Spleen (tissue), 7 donors: ENCODE results near the genes MFSD9 and UXS1.

- PRO-cap, 4 experiments: peak in 4 of 4 experiments; most common plus-strand start chr2:102736935 (in 4); most common minus-strand start chr2:102736878 (in 4)
- RAMPAGE, long total RNA, 4 experiments: start-site peak on the plus strand in 4 of 4 experiments, at chr2:102736904-102736935 at its widest, 18 to 49 reads per replicate; start-site peak on the minus strand in 2 of 4 experiments, at chr2:102736848-102736859 at its widest, 25 to 28 reads per replicate
Measured at GRCh38 chr2:102736064-102737200, at the start of gene MFSD9. MFSD9 (minus strand) TSS chr2:102736888.

- PRO-cap, 4 experiments: no peak in any of the 4 experiments
- RAMPAGE, long total RNA, 4 experiments: no peak in any of the 4 experiments
Measured at GRCh38 chr2:104851036-104852241, 2.5 kb upstream of the POU3F3 start.

- PRO-cap, 4 experiments: no peak in any of the 4 experiments
- RAMPAGE, long total RNA, 4 experiments: no peak in any of the 4 experiments
Measured at GRCh38 chr2:104862420-104862926, 8.6 kb downstream of the POU3F3 start.

GRCh38 chr2:104872933-104873775 lies 19.2 kb downstream of the POU3F3 start:
- PRO-cap, 4 experiments: no peak in any of the 4 experiments
- RAMPAGE, long total RNA, 4 experiments: no peak in any of the 4 experiments

DNA sequence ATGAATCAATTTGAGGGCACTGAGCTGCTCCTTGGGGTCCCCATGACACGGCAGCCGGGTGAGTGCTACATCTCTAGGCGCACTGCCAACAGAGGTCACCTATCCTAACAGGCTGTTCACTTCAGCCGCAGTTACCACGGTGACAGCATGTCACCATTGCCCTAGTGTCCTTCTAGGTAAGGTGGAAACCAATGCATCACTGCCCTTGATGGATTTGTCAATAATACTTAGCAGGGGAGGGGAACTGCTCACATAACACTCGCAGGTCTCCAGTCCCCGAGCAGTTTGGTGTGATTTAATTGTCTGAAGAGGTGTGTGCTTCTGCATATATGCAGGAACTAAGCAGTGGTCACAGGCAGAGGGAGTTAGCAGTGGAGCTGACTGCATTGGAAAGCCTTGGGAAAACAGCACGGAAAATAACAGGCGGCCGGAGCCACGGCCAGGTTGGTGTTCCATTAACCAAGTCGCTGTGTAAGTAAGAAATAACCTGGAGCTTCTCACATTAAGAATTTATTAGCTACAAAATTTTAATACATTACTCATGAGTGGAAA lies 47.5 kb downstream of the POU3F3 start:
- PRO-cap, 4 experiments: no peak in any of the 4 experiments
- RAMPAGE, long total RNA, 4 experiments: no peak in any of the 4 experiments

DNA sequence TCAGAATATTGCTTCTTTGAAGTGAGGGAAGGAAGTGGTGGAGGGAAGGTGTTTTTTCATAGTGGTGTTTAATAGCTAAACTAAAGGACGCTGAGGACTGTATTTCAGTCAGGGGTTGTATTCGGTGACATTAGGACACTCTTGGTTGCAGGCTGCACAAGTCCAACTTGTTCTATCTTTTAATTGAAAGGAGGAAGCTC lies 69.9 kb downstream of the MRPS9 start:
- PRO-cap, 4 experiments: no peak in any of the 4 experiments
- RAMPAGE, long total RNA, 4 experiments: no peak in any of the 4 experiments

GRCh38 chr2:105184232-105184647 lies 57.3 kb upstream of the GPR45 start:
- PRO-cap, 4 experiments: no peak in any of the 4 experiments
- RAMPAGE, long total RNA, 4 experiments: no peak in any of the 4 experiments

DNA sequence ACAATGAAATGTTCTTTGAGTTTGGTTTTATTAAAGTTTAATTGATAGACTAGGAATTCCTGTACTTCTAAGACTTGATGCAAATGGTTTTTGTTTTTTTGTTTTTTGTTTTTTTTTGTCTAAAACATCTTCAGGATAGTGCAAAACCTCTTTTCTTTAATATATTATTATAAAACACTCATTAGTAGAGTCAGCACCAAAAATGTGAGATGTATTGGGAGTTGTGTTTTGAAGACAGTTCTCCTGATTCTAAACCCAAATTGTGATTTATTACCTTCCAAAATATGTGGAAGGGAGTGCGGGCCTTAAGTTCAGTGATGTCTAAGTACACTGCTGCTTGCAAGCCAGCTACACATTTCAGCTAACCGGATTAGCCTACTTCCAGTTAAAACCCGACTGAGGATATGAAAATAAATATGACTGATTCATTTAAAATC lies 1.1 kb downstream of the FHL2 start:
- PRO-cap, 4 experiments: peak in 1 of 4 experiments; most common plus-strand start position 309 of the sequence (in 1)
- RAMPAGE, long total RNA, 4 experiments: no peak in any of the 4 experiments

GRCh38 chr2:105400007-105400811 lies 1.4 kb upstream of the FHL2 start:
- PRO-cap, 4 experiments: no peak in any of the 4 experiments
- RAMPAGE, long total RNA, 4 experiments: no peak in any of the 4 experiments

GRCh38 chr2:105425270-105426177 lies 26.7 kb upstream of the FHL2 start:
- PRO-cap, 4 experiments: no peak in any of the 4 experiments
- RAMPAGE, long total RNA, 4 experiments: no peak in any of the 4 experiments

DNA sequence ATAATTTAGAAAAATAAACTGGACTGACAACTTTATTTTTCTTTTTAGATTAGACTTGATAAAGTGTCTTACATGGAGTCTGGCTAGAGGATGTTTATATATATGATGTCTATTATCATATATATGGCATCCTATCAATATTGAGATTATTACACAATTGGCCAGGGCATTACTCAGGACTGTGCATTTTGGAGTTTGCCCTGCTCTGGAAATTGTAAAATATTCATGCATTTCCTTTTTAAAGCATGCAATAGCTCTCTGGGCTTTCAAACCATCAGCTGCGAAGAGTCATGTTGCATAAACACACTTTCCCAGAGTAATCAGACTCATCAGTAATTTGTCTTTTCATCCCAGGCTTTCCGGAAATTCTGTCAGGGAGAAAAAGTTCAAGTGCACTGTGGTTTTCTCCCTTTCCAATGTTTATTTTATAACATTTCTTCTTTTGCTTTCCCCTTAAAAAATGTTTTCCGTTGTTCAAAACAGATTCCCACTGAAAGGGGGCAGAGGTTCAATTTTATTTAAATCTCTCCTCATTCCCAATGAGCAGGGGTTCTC lies 38.8 kb upstream of the FHL2 start:
- PRO-cap, 4 experiments: no peak in any of the 4 experiments
- RAMPAGE, long total RNA, 4 experiments: no peak in any of the 4 experiments

DNA sequence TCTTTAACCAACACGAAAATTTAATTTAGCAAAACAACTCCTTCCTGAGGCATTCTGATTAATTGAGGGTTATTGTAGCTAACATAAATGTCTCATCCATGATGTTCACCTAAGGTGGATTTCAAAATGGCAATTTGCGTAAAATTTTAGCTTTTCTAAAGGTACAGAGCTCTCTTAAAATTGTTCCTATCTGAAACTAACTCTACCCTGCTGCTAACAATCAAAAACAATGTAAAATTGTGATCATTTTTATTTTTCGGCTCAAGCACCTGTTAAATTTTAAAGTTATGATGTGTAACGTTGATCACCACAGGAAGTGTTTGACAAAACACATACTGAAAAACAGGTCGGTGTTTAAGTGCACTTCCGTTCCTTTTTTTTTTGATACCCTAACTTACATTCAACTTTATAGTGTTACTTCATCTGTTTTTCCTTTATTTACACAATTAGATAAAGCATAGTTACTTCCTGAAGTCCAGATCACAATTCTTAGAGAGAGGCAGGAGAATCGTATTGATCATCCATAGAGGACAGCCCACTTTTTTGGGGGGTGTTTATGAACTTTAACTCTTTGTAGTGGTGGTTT lies 6.0 kb upstream of the NCK2 start:
- PRO-cap, 4 experiments: no peak in any of the 4 experiments
- RAMPAGE, long total RNA, 4 experiments: no peak in any of the 4 experiments

GRCh38 chr2:105772483-105772922 lies 27.8 kb downstream of the NCK2 start:
- PRO-cap, 4 experiments: no peak in any of the 4 experiments
- RAMPAGE, long total RNA, 4 experiments: no peak in any of the 4 experiments

- PRO-cap, 4 experiments: peak in 2 of 4 experiments; most common minus-strand start chr2:105777200 (in 1)
- RAMPAGE, long total RNA, 4 experiments: no peak in any of the 4 experiments
Measured at GRCh38 chr2:105776924-105777533, 32.3 kb downstream of the NCK2 start.

DNA sequence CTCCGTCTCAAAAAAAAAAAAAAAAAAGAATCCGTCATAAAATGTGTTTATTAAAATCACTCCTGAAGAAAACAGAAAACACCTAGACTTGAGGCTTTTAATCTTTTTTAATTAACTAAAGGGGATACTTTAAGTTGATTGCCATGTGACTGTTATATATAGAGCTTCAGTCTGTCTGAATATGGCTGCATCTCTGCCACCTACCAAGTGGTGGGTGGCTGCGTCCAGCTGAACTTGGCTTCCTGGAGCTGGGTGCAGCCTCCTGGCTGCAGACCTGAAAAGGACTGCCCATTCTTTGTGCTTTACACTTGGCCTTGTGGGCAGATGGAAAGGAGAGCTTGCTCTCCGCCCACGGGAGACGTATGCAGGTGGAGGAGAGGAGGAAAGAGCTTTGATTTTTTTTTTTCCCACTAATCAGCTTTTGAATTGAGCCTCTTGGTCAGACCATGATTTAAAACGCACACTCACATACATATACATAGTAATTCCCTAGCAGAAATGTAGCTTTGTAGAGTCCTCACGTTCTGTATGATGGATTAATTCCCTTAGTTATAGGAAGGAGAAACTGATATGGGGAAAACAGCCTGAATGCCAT lies 34.7 kb downstream of the NCK2 start:
- PRO-cap, 4 experiments: no peak in any of the 4 experiments
- RAMPAGE, long total RNA, 4 experiments: no peak in any of the 4 experiments

- PRO-cap, 4 experiments: no peak in any of the 4 experiments
- RAMPAGE, long total RNA, 4 experiments: no peak in any of the 4 experiments
Measured at GRCh38 chr2:105839423-105839933, 94.8 kb downstream of the NCK2 start.

GRCh38 chr2:105861157-105861541 lies 116.4 kb downstream of the NCK2 start:
- PRO-cap, 4 experiments: no peak in any of the 4 experiments
- RAMPAGE, long total RNA, 4 experiments: no peak in any of the 4 experiments

- PRO-cap, 4 experiments: peak in 2 of 4 experiments; most common plus-strand start chr2:105871231 (in 2)
- RAMPAGE, long total RNA, 4 experiments: no peak in any of the 4 experiments
Measured at GRCh38 chr2:105871045-105871443, 126.3 kb downstream of the NCK2 start.

GRCh38 chr2:106095582-106096171 lies 30.2 kb downstream of the ECRG4 start:
- PRO-cap, 4 experiments: peak in 4 of 4 experiments; most common plus-strand start chr2:106096003 (in 4); most common minus-strand start chr2:106095850 (in 4)
- RAMPAGE, long total RNA, 4 experiments: no peak in any of the 4 experiments

GRCh38 chr2:106193588-106194818 lies at the start of gene UXS1:
UXS1 (minus strand) TSS chr2:106194301.
- PRO-cap, 4 experiments: peak in 4 of 4 experiments; most common plus-strand start chr2:106194573 (in 3); most common minus-strand start chr2:106194299 (in 4)
- RAMPAGE, long total RNA, 4 experiments: start-site peak on the minus strand in 4 of 4 experiments, at chr2:106194254-106194312 at its widest, 683 to 766 reads per replicate